HT-29 (cell line): ENCODE data around the genes PIK3C2B, CNTN2 and RBBP5.

DNA sequence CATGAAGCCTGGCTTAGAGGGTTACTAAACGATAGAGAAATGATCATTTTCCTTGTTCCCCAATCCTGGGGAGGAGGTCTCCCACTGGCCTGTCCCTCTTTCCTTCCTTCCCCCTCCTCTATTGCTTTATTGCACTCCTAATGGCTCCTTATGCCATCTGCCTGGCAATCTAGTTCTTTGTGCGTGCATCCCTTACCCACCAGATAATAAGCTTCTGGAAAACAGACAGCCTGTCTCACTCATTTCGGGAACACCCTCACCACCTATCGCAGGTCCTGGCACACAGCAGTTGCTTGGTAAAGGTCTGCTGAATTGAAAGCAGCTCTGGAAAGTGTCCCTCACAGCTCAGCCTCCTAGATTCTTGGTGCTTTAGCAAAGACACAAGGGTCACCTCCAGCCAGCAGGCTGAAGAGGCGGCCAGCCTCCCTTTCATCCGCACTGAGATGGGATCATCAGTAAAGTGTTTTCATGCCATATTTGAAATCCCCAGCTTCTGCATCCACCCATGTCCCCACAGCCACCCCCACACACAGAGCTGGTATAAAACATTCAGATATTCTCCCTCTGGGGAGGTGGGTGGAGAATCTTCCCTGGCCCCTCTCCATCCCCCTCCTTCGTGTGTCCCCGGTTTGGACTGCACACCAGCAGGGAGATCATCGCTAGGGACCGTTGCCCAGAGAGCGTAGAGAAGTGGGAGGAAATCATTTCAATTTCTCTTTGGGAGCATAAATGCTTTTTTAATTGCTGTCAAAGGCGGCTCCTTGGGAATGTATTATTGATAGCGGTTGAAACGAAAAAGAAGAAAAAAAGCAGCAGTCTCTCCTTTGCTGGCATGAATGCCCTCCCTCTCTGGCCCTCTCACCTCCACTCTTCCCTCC, 29.1 kb upstream of the ATP2B4 start:
- RAMPAGE, long total RNA, result no peak

- RAMPAGE, long total RNA, result no peak
Measured at GRCh38 chr1:203692344-203693727, 66.2 kb downstream of the ATP2B4 start.

- RAMPAGE, long total RNA, result no peak
Measured at GRCh38 chr1:203846981-203847821, 14.2 kb upstream of the SNRPE start.

DNA sequence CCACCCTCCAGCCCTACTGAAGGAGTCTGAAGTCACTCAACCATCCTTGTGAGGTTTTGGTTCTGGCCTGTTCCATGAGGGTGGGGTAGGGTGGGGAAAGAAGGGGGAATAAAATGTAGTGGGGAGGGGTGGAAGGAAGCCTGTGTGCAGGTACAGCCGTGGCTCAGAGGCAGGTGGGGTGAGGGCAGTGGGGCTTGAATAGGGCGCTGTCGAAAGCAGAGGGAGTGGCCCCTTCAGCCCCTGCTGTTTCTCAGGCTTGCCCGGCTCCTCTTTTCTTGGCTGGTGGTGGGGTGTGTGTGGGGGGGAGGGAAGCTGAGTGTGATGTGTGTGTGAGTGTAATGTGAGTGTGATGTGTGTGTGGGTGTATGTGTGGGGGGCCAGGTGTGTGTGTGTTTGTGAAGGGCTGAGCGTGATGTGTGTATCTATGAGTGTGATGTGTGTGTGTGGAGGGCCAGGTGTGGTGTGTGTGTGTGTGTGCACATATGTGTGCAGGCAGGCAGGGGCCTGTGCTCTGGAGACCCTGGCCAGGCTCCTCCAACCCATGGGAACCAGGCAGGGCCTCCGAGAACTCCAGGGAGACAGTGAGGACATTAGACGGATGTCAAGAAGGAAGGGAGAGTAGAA, 9.0 kb downstream of the SOX13 start:
- RAMPAGE, long total RNA, result no peak

DNA sequence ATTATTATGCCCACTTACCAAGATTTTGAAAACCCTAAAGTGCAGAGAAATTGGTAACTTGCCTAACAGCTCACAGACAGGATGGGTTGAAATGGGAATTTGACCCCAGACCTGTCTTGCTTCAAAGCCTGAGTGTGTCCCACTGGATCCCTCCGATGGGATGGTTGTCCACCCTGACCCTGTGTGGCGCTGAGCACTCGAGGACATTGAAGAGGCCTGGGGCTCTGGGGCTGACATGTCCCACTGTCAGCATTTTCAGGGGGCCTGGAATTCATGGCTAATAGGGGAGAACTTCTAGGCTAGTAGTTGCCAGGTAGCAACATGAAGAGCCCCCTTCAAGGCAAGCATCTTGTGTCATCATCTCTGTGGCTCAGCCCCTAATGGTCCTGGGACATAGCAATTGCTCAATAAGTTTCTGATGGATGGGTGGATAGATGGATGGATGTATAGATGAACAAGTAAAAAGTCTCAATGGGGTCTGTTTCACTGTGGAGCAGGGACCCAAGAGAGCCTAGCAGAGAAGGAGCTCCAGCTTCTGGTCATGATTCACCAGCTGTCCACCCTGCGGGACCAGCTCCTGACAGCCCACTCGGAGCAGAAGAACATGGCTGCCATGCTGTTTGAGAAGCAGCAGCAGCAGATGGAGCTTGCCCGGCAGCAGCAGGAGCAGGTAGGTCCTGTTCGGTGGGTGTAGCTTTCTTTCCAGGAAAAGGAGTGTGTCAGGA, 35.7 kb downstream of the ETNK2 start:
- RAMPAGE, long total RNA, result no peak

DNA sequence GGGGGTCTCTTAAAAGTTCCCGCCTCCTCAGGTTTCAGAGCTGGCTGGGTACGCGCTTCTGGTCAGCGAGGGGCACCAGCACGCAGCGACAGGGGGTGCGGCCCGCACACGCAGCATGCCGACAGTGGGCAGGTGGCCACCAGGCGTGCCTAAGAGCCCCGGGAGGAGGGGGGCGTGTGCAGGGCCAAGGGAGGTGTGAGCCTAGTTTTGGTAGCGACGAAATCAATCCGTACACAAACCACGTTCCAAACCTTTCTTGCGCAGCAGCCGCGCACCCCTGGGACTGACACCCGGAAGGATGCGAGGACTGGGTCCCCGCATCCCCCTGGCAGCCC, 657 bp downstream of the ETNK2 start:
- RAMPAGE, long total RNA, result no peak

- RAMPAGE, long total RNA, result no peak
Measured at GRCh38 chr1:204253884-204254689, 40.3 kb upstream of the GOLT1A start.

DNA sequence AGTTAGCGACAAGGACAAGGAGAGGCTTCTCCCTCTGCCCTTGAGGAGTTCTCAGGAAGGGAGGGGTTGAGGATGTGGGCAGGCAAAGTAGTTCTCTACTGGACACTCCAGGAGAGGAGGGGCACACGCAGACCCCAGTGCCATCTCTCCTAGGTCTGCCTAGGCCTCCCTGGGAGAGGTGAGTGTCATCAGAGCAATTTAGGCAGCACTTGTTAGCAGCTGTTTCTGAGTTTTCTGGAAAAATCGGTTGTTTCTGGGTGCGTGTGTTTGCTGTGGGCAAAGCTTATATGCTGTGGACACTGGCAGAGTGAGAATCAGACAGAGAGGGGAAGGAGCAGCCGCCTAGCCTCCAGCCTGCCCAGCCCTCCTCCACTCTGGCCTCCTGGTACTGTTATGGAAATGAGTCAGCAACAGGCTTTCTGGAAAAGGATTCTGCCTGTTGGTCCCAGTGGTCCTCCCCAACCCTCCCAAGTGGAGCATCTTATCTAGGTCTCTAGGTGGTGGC, 42.0 kb upstream of the GOLT1A start:
- RAMPAGE, long total RNA, result no peak

DNA sequence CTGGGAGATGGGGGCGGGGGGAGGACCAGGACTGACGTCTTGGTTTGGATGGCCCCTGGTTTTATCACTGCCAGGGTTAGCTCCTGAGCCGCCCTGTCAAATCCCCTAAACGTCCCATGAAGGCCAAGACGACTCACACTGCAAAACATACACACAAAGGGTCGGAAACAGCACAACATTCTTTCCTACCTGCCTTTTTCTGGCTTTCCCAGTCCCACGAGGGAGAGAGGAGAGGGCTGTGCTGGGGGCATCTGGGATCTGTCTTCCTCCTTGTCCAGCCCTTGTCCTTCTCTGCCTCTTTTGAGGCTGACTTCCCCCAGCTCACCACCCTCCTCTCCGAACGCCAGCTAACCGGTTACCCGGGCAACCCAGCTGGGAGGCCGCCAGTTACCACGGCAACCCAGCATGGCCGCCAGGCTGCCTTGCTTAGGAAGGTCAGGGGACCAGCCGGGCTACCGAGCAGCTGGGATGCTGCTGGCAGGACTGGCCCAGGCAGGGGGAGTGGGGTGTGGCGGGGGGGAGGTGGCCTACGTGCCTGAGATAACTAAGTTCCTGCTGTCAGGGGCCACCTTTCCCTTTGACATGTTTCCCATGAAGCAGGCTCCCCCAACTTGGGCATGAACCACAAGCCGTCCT, 8.9 kb downstream of the PLEKHA6 start:
- RAMPAGE, long total RNA, result no peak

DNA sequence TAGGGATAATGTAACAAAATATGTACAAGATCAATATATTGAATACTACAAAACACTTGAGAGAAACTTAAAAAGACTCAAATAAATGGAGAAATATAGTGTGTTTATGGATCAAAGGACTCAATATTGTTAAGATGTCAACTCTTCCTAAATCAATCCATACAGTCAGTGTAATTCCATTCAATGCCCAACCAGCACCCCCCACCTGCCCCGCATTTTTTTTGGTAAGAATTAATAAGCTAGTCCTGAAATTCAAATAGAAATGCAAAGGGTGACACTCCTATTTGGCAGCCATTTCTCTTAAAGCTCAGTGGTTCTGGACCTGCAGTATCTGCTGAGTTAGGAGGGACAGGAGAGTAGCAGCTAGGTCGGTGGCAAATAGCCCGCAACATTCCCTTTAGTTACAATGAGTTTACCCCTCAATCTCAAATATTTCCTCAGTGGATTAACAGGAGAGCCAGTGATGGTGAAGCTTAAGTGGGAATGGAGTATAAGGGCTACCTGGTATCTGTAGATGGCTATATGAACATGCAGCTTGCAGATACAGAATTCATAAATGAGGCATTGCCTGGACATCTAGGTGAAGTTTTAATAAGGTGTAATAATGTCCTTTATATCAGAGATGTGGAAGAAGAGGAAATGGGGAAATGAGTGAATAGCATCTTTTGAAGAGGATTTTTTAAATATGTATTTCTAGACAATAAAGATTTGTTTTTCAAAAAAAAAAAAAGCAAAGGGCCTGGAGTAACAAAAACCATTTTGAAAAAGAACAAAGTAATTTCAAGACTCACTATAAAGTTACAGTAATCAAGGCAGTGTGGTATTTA, 17.3 kb downstream of the PPP1R15B start:
- RAMPAGE, long total RNA, result no peak

DNA sequence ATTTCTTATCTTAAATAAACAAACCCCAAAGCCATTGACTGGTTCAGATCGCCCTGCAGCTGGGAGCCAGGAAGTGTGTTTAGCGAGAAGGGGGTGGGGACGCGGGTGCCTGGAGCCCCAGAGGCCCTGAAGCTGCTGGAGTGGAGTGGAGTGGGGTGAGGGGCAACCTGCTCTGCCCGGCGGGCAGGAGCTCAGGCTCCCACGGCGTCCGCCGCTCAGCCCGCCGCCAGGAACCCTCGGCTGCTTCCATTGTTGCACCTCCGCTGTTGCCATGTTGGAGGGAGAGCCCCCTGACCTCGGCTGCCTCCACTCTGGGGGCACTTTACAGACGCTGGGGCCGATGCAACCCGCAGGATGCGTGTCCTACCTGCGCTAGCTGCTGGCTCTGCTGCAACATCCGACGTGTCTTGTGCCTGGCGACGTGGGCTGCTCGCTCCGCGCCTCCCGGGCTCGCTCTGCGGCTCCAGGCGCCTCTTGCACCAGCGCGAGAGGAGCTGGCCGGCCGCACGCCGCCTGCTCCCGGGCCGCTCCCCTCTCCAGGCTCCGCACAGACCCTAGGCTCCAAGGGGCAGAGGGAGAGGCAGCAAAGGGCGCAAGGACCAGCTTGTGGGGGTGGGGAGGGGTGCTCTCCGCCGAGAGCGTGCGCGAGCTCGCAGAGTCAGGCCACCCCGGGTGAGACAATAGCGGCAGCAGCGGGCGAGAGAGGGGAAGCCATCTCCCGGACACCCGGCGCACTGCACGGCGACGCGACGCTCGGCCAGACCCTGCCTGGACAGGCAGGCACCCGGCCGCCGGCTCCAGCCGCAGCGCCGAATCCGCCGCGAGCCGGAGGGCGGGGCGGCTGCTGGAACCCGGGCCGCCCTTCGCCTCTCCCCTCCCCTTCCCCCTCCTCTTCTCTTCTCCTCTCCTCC, at the start of gene PIK3C2B:
Gene PIK3C2B, minus strand, starts transcription at position 817 of the 911 bp plus-strand sequence.
- RAMPAGE, long total RNA, result no peak

DNA sequence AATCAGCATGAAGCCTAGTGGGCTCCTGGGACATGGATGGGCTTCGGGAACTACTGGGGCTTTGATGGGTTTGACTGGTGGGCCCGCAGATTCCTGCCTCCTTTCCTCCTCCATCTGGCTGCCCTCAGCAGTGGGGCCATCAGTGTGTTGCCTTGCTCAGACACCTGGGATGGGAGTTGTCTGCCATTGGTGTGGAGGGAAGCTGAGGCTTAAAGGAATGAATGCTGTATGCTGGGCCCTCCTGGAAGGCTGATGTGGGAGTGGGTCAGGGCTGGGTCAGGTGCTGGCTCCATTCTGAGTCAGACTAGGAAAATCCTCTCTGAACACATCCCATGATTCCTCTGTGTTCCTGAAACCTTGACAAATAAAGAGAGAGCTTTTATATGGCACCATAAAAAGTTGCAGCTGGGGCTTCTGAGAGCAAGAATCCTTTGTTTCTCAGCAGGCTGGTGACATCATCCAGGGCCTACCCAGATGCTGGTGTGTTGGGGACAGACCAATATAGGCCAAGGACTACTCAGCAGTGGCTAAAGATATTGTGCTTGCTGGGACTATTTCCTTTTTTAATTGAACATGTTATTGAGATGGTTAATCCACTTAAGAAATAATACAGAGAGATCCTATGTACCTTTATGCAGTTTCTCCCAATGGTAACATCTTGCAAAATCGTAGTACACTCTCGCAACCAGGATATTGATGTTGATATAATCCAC, 14.4 kb downstream of the NFASC start:
- RAMPAGE, long total RNA, result no peak

- RAMPAGE, long total RNA, result no peak
Measured at GRCh38 chr1:204959161-204959610, 83.8 kb upstream of the CNTN2 start.

- RAMPAGE, long total RNA, result no peak
Measured at GRCh38 chr1:204990534-204991097, 52.4 kb upstream of the CNTN2 start.

- RAMPAGE, long total RNA, result no peak
Measured at GRCh38 chr1:205042602-205043569, at the start of gene CNTN2. Gene CNTN2, plus strand, starts transcription at chr1:205043212.

DNA sequence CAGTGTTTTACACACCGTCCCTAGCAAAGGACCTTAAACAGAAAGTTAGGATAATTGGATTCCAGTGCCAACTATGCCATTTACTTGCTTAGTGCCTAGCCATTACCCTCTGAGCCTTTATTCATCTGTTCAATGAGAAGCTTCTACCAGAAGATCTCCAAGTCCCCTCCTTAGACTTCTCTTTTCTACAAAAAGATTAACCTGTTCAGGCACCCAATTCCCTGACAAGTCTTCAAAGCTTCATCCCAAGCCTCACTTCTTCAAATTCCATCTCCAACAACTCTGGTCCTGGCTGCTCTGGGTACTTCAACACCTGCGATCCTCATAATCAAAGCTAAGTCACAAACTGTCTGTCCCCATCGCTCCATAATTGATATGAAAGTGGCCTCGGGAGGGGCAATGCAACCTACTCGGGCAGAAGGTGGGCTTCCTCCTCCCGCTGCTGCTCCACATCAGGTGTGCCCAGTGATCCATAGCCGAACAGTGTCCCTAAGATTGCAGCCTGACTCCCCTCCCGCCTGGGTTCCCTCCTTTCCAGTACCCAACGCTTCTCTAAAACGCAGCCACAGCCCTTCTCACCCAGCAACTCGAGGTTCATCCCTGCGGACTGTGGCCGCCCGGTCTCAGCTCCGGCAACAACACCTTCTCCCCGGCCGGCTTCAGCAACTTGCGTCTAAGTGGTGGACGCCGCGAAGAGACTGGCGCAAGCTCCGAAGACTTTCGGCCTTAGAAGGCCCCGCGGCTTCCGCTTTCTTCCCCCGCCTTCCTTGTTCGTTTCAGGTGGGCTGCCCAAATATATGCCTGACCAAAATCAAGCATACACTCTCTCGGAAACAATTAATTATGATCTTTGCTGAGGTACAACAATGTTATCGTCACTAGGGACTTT, at the start of gene RBBP5:
Gene RBBP5, minus strand, starts transcription at position 703 of the 889 bp plus-strand sequence.
- RAMPAGE, long total RNA, result start-site peak on the minus strand centred at position 720 of the sequence, 47 bp wide, 13 and 25 reads in 2 replicates

GRCh38 chr1:205230361-205230972, 2.7 kb downstream of the TMCC2 start:
- RAMPAGE, long total RNA, result no peak

DNA sequence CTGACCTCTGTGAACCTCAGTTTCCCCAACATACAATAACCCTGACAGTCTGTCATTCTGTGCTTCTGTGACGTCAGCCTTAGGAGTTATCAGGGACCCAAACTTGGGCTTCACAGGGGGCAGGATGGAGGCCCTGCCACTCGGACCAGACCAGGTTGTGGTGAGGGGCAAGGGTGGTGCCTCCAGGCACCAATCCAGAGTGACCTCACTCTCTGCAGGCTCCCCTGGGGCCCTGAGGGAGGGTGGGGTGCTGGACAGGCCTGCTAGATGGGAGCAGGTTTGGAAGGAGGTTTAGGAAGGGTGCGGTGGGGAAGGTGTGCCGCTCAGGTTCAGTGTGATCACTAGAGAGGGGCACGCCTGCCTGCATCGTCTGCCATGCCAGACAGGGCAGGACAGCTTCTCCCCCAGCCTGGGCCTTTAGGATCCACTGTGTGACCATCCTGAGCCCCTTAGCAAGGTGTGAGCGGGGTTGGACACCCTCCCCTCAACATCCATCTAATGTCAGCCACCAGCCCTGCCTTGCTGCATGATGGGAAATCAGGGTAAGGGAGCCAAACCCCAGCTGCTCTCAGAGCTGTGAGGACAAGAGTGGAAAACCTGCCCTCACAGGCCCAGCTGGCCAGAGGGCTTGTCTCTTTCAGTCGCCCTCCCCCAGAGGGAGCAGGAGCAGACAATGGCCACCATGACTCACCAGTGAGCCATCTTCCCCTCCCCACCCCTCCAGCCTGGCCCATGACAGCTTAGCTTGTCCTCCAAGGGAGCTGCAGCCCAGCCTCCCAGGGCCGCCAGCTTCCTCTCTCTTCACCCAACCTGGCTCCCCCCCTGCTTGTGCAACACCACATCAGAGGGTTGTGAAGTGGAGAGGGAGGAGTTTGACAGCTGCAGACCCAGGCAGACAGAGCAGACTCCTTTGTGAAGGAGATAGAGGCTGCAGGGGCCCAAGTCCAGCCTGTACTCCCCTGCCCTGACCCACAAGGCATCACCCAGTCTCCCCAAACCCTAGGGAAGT, 37.1 kb downstream of the NUAK2 start:
- RAMPAGE, long total RNA, result no peak

DNA sequence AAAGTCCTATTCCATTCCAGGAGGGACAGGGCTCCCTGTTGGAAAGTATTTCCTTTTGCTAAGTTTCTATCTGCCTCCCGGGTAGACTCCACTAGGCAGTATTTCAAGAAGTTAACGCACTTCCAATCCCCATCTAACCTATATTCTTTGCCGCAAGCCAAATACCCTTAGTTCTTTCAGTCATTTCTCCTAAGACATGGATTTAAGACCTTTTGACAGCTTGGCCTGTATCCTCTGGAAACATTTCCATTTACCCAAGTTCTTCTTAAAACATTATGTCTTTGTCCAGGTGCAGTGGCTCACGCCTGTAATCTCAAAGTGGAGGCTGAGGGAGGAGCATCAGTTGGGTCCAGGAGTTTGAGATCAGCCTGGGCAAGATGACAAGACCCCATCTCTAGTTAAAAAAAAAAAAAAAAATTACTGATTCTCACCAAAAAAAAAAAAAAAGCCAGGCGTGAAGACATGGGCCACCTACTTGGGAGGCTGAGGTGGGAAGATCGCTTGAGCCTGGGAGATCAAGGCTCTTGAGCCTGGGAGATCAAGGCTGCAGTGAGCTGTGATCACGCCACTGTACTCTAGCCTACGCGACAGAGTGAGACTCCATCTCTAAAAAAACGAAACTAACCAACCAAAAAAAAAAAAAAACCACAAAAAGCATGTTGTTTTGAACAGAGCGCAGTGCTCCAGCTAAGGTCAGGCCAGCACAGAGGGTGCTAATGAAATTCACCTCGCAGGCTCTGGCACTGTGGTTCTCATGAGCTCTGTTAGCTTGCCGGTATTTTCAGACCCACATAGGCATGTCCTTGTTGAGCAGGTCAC, 36.1 kb downstream of the NUAK2 start:
- RAMPAGE, long total RNA, result no peak

GRCh38 chr1:205316085-205316594, 5.4 kb downstream of the NUAK2 start:
- RAMPAGE, long total RNA, result no peak